Measurements from ENCODE around the genes PDF, CYB5B and NFAT5.

DNA sequence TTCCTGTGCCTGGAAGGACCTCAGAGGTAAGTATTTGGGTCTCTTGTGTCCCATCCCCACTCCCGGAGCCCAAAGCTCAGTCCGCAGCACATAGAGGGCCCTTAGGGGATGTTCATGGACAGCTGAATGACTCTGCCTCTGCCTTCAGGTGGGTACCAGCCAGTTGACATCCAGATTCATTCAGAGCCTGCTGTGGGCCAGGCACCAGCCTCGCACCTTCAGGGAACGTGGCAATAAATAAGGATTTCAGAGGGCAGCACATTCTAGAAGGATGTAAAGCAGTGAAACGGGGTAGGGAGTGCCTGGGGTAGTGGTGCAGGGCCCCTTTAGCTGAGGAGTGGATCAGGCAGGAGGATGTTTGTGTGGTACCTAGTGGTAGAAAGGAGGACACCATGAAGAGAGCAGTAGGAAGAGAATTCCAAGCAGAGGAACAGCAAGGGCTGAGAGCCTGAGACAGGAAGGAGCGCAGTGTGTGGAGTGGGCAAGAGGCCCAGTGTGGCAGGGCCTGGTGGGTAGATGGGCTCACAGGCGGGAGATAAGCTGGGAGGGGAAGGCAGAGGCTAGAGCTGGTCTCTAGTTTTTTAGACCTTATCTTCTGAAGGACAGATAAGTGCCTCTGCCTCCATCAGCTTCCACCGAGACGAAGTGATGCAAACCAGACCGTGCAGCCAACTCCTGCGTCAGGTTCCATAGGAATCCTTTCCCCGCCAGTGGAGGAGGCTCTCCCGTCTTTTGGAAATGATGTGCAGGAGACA is 33.4 kb downstream of the CDH1 start:
- PRO-cap = no peak

- PRO-cap = no peak
Measured at GRCh38 chr16:68899927-68900531, 56.7 kb downstream of the TANGO6 start.

DNA sequence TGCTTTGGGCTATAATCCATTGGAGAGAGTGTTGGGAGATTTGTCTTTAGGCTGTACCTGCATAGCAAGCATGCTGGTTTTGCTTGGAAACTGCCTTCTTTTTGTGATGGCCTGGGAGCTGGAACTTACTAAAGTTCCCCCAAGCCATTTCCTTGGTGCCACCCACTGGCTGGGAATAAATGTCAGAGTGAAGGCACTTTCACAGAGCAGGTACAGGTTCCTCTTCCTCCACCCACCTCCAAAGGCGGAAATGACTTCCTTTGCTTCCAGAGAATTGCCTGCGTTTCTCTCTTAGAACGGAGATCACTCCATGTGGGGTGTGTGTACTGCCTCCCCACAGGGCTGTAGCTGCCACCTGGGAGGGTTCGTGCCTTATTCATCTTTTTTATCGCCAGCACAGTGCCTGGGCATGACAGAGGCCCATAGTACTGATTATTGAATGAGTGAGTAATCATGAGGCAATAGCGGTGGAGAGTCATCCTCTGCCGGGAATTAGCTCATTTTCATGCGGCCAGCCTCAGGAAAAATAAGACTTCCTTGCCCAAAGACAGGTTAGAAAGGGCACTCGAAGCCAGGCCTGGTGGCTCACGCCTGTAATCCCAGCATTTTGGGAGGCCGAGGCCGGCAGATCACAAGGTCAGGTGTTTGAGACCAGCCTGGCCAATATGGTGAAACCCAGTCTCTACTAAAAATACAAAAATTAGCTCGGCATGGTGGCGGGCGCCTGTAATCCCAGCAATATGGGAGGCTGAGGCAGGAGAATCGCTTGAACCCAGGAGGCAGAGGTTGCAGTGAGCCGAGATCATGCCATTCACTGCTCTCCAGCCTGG is 32.1 kb upstream of the HAS3 start:
- PRO-cap = no peak

DNA sequence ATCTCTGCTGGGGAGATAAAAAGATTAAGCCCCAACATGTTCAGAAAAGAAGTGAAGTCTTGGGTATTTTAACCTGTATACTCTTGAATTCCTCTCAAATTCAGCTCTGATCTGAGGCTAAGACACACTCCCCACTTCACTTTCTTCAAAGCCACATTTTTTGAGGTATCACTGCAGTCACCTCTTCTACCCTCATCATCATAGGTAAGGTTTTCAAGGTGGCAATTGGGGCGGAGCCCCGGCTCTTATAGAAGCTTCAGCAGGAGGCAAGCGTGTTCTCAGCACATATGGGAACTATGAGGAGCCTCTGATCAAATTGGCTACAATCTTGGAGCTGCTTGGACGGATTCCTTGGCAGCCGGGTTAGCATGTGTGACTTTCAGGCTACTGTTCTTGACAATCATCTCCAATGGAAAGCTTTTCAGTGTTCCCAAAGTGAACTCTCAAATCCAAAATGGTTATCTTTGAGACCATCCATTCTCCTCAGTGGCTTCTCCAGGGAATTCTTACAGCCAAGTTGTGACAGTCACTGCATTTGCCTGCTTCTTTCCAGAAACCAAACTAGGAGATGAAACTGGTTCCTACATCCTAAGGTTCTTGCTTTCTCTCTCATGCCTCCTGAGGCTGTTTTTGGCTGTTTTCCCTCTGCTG is 10.7 kb downstream of the HAS3 start:
- PRO-cap = no peak

GRCh38 chr16:69187264-69188244 is 590 bp downstream of the SNTB2 start:
- PRO-cap = bidirectional peak, plus-strand start at chr16:69187806, minus-strand start at chr16:69187711; unidirectional peak, minus-strand start at chr16:69188085

DNA sequence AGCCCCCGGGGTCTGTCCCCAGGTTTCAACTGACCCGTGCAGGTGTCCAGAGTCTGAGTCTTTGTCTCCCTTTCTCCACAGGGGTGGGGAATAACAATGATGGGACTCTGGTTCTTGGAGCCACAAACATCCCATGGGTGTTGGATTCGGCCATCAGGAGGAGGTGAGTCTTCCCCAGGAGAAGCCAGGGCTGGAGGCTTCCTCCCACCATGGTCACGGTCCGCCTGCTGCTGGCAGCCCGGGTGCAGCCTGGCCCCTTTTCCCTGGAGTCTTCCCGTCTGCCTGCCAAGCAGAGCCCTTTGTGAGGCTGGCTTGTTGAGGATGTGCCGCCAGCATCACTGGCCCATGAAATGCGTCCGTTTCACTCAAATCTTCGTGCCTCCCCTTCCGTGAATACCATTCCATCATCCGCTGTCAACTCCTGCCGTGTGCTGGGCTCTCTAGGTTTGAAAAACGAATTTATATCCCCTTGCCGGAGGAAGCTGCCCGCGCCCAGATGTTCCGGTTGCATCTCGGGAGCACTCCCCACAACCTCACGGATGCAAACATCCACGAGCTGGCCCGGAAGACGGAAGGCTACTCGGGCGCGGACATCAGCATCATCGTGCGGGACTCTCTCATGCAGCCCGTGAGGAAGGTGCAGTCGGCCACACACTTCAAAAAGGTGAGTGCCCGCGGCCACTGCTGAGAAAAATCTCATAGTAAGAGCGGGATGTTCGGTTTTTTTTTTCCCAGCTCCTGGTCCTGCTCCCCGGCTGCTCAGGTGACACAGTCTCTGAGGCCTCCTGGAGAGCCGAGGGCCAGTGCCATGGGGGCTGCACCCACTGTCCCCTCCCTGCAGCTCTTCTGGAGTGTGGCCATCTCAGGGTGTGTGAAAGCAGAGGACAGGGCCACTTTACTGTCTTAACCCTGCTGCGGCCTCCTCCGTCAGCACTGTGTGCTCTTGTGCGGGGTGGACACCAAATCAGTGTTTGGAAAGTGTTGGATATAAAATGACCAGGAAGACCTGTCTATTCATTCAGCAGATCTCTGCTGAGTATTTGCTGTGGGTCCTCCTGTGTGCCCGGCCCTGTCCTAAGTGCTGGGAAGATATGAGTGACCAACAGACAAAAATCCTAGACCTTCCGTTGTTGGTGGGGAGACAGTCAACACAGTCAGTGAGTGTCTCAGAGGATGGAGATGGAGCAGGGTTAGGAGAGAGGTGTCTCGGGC is 9.4 kb downstream of the PDF start:
- PRO-cap = no peak

DNA sequence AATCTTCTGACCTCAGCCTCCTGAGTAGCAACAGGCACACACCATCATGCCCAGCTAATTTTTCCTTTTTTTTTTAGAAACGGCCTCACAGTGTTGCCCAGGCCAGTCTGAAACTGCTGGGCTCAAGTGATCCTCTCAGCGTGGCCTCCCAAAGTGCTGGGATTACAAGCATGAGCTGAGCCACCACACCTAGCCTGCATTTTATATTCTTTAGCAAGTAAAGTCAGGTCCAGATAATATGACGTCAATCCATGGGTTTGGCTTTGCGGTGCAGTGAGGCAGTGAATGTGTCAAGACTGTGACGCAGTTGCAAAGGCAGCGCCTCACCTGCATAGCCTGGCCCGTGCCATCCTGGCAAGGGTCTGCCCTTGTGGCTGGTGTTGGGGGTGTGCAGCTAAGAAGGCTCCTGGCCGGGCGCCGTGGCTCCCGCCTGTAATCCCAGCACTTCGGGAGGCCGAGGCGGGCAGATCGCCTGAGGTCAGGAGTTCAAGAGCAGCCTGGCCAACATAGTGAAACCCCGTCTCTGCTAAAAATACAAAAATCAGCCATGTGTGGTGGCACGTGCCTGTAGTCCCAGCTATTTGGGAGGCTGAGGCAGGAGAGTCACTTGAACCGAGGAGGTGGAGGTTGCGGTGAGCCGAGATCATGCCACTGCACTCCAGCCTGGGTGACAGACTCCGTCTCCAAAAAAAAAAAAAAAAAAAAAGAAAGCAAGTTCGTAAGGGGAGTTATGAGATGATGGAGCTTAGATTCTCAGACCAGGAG is 6.9 kb downstream of the PDF start:
- PRO-cap = no peak

GRCh38 chr16:69329795-69331102 is at the start of gene PDF:
Gene PDF (minus strand): TSS chr16:69330588.
- PRO-cap = bidirectional peak, plus-strand start at chr16:69330224, minus-strand start at chr16:69330007; bidirectional peak, plus-strand start at chr16:69330653, minus-strand start at chr16:69330604

- PRO-cap = no peak
Measured at GRCh38 chr16:69377851-69378859, 7.7 kb downstream of the TERF2 start.

DNA sequence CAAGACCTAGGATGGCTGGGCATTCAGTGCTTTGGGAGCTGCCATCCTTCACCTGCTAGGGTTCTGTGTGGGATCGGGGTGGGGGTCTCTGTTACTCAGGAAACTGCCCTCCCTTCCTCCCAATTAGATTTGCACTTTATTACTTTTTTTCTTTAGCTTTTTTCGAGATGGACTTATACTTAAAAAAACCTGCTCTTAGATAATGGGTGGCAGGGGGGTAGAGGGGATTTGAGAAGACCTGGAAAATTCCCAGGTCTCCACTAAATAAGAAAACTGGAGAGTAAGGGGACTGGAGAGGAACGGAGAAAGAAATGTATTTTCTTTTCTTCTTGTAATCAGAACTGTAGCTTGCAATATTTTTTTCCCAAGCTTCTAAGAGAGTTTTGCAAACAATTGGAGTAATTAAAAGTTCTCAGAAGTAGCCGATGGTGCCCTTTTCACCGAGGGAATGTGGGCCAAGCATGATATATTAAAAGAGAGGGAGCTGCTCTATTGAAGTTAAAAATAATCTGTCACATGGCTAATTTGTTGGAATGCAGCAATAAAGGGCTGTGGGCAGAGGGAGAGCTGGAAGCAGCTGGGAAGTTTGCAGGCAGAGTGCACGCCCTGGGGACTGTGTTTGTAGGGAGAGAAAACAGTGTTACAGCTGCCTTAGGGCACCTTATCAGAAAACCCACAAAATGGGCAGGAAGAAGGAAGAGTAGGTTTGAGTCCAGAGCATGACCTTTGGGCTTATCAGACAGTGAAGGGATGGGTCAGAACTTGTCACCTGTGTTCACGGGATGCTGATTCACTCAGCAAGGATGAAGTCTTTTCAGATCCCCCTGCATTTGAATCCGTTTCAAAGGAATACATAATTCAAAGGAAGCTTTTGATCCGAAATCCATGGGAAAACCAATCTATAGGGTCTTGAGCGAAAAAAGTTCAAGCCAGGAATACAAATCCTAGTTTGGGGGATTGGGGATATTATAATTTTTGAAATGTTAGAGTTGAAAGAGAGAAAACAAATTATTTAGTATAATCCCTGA is 18.5 kb upstream of the TERF2 start:
- PRO-cap = no peak

DNA sequence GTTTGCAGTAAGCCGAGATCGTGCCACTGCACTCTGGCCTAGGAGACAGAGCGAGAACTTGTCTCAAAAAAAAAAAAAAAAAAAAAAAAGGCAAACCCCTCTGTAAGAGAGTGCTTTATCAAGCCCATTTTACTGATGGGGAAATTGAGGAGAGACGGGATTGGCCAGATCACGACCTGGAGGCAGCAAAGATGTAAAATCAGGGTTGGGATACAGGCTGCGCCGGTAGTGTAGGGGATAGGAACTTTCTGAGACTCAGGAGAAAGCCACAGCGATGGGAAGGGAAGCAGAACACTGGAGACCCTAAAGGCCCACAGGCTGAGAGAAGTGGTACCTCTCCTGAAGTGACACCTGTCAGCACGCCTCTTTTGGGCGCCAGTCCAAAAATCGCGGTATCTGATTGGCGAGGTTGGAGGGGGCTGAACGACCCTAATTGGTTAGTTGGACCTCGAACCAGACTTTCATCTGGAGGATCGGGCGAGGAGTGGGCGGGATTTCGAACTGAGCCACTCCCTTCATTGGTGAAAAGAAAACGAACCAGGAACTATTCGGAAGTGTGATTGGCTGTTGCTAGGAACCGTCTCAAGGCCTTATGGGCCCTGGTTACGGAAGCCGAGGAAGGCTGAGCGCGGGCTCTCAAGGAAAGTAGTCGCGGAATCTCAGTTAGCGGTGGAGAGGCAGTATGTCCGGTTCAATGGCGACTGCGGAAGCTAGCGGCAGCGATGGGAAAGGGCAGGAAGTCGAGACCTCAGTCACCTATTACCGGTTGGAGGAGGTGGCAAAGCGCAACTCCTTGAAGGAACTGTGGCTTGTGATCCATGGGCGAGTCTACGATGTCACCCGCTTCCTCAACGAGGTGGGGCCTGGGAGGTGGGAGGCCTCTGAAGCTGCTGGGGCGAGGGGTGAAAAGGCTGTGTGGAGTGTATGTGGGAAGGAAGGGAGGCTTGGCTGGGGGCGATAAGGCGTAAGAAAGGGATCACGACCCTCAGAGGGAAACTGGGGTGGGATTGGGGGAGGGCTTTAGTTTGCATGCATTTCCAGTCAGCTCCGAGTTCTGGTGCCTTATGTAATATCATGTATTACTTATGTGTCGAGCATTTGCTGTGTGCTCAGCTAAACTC is at the start of gene CYB5B:
TSS of gene CYB5B (plus strand) at position 618 of the 1,121 bp plus-strand sequence.
- PRO-cap = bidirectional peak, plus-strand start at position 662 of the sequence, minus-strand start at position 370 of the sequence

DNA sequence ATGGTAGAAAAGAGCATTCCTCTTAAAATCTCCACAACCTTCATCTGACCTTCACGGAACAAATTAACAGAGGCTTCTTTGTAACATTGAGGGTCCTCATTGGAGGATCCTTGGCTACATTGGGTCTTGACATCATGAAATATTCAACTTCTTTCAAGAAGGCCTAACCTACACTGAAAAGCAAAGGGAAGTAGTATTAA is 49.8 kb downstream of the CYB5B start:
- PRO-cap = no peak

- PRO-cap = bidirectional peak, plus-strand start at chr16:69566005, minus-strand start at chr16:69565663
Measured at GRCh38 chr16:69565327-69566087, at the start of gene NFAT5. Gene NFAT5 (plus strand): TSS chr16:69565966.

DNA sequence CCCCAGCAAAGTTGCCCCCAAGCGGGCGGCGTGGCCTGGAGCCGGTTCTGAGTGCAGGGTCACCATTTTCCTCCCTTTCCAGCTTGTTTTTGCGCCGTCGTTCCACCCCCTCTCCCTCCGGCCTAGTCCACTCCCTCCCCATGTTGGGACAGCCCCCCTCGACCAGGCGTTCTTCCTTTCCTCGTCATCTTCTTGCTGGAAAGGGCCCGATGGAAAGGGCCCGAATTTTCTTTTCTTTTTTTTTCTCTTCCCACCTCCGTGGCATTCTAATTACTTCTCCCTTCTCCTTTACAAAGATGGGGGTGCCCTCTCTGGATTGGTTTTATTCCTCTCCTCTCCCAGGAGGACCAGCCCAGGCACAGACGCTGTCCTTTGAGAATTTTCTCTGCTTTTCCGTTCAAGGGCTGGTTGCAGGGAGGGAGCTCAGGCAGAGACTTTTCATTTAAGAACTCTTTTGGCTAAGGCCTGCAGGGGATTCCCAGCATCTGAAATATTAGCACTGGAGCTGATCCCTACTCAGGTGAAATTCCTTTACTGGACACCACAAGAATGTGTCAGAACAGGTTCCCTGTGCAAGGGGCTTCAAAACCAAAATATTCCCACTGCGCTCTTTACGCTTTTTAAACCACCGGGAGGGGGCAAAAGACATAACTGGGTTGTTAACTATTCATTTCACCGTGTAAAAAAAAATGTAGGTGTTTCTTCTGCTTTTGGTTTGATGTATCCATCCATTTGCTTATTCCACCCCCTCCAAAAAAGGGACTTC is 1.2 kb downstream of the NFAT5 start:
- PRO-cap = no peak

DNA sequence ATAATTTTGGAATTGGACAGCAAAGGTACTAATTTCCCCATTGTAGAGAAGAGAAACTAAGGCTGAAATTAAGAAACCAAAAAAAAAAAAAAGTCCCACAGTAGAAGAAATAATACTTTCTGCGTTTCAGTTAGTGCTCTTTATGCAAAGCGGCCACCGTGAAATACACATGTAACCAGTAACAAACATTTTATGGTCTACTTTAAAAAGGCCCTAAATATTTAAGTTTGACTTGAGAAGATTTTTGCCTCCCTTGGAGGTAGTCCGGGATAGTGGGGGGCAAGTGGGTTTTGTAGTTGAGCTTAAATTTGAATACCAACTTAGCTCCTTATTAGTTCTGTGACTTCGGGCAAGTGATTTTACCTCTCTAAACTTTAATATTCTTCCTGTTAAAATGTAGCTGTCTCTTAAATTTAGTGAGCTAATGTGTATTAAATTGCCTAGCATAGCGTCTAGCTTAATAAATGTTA is 3.5 kb downstream of the NFAT5 start:
- PRO-cap = no peak

DNA sequence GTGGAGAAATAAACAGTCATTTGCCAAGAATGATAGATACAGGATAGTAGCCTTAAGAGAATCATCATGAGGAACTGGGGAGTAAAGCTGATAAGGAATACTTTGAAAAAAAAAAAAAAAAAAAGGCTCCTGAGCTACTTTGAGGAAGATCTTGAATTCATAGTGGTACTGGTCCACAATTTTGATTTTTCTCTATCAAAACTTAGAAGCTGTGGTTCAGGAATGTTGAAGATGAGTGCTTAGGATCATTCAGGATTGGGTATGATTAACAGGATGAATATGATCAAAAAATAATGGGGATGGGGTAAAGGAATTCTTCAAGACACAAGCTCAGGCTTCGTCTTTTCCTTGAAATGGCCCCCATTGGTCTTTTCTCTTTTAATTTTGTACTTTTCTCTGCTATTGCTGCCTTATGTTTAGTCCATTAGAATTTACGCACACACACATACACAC is 34.9 kb downstream of the NFAT5 start:
- PRO-cap = no peak

GRCh38 chr16:69613340-69613851 is 47.6 kb downstream of the NFAT5 start:
- PRO-cap = no peak

GRCh38 chr16:69639240-69639947 is 73.6 kb downstream of the NFAT5 start:
- PRO-cap = no peak

DNA sequence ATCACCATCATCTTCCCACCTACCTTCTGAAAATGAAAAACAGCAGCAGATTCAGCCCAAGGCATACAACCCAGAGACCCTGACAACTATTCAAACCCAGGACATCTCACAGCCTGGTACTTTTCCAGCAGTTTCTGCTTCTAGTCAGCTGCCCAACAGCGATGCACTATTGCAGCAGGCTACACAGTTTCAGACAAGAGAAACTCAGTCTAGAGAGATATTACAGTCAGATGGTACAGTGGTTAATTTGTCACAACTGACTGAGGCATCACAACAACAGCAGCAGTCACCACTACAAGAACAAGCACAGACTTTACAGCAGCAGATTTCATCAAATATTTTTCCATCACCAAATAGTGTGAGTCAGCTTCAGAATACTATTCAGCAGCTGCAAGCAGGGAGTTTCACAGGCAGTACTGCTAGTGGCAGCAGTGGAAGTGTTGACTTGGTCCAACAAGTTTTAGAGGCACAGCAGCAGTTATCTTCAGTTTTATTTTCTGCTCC is 34.5 kb downstream of the NQO1 start:
- PRO-cap = no peak

- PRO-cap = no peak
Measured at GRCh38 chr16:69924592-69925528, 26.3 kb upstream of the CLEC18A start.

All from SUDHL5 (cell line).